GM19239 (cell line): ENCODE measurements around a stretch of chr20.

- RRBS, result no CpG with 5 or more reads among the region's 4 CpGs
These were observed 3.0 kb downstream of the SLC23A2 start for GRCh38 chr20:4998355-4998667.

DNA sequence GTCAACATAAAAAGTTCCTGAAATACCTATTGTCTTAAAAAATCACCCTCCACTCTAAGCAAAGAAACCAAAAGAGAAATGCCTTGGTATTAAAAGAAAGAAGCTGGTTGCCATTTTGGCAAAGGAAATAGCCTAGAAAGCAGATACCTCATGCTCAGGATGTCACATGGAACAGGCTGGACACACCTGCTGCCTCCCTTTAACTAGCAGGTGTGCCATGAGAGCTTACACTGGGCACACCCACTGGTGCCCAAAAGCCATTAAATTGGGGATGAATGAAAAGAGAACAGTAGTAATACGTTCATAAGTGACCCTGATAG is 1.5 kb downstream of the SLC23A2 start:
- RRBS, result no CpG with 5 or more reads among the region's 1 CpG

- RRBS, result no CpG with 5 or more reads among the region's 14 CpGs
These were observed 39.8 kb downstream of the TMEM230 start for GRCh38 chr20:5072646-5073890.

GRCh38 chr20:5100537-5101035 is 12.3 kb downstream of the TMEM230 start:
- RRBS, result no CpG with 5 or more reads among the region's 8 CpGs

GRCh38 chr20:5170938-5171867 is 44.4 kb downstream of the CDS2 start:
- RRBS, result no CpG with 5 or more reads among the region's 19 CpGs

- RRBS, result no CpG with 5 or more reads among the region's 3 CpGs
These were observed 75.7 kb downstream of the CDS2 start for GRCh38 chr20:5202485-5202892.

DNA sequence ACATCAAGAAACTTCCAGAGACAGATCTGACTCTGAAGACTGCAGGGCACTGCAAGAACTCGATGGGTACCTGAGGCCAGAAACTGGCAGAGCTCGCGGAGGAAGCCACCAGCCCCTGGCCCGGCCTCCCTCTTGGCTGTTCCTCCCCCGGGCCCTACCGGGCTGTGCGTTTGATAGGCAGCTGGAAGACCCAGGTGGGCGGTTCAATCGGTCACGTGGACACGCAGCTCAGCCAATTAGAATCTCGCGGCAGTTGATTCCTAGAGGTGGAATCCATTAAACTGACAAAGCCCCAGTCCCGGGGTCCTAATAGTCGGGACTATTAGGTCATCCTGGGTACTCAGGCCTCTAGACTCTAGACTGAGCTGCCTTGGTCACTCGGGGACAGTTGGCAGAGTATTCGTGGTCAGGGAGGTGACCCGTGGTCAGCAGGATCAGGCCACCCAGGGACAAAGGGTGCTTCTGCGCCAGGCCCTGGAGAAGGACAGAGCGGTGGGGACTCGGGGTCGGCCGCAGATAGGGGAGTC is 139.8 kb downstream of the GPCPD1 start:
- RRBS, result no CpG with 5 or more reads among the region's 23 CpGs

- RRBS, result no CpG with 5 or more reads among the region's 4 CpGs
These were observed 80.9 kb downstream of the GPCPD1 start for GRCh38 chr20:5529947-5530218.

GRCh38 chr20:5543309-5543840 is 67.4 kb downstream of the GPCPD1 start:
- RRBS, result no CpG with 5 or more reads among the region's 1 CpG

DNA sequence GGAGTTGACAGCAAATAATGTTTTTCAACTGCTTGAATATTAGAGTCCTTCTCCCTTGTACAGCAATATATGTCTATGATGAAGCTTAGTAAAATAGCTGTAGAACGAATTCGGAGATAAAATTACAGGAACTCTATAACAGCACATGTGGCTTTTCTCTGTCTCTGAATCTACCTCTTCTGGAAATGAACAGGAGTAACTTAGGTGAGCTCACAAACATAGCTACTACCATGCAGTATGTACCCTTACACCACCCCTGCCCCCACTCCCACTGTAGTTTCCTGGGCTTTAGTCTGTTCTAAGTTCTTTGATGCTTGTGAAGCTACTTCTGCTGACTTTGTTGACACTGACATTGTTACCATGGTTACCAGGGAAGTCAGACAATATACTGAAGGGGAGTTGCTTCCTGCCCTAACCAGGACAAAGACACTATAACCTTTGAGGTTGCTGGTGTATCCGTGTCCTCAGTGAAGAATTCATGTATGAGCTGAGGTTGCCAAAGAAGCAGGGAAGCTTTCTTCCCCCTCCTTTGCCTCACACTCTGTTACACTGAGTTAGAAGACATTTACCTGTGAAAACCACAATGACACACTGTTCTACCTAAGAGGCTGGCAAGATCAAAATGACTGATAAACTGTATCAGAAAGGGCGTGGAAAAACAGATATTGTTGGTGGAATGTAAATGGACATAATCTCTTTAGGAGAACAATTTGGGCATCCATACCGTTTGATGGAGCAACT is 35.6 kb upstream of the SHLD1 start:
- RRBS, result no CpG with 5 or more reads among the region's 5 CpGs

DNA sequence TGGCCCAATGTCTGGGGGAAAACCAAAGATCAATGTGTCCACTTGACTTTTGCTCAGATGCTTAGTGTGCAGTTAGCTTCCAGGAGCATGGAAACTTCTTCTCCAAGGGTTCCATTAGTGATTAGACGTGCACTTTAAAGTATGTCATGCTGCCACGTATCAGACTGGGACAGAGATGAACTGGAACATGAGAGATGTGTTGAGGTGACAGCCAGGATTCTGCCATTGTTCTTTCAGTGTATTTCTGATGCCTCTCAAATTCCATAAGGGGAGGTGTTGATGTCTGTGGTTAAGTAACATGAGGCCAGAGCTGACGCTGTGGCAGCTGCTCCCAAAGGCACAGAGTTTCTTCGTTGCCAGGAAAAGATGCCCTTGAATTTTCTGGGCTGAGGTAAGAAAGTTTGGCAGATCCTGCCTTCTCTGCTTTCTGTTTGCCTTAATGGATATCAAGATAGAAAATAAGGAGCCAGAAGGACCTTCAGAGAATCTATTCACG is 24.5 kb upstream of the CHGB start:
- RRBS, result no CpG with 5 or more reads among the region's 5 CpGs

DNA sequence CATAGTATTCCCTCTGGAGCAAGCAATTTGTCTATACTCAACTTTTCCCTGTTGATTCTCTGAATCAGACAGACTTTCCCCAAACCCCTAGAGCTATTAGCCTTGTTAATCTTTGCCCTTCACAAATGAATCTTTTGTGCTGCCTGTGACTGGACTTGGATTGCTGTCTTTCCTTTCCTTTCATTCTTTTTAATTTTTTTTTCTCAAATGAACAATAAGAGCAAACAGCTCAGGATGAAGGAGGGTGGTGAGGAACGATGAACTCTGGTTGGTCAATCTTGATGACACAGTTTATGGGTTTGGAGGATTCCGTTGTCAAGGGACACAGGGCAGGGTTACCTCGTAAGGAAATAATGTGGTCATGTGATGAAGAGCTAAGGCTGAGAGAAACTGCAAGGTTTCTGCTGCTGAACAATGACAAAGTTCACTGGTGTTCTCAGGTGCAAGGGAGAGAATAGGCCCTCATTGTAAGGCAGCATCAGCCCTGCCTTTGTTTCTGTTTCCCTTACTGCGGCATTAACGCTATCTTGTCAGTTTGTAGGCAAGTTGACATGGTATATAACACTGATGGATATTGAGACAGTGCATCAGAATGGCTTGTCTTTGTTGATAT is 274.9 kb upstream of the BMP2 start:
- RRBS, result no CpG with 5 or more reads among the region's 5 CpGs

- RRBS, result no CpG with 5 or more reads among the region's 5 CpGs
These were observed 110.4 kb upstream of the BMP2 start for GRCh38 chr20:6656944-6657550.

- RRBS, result no CpG with 5 or more reads among the region's 6 CpGs
These were observed 420.9 kb upstream of the PLCB4 start for GRCh38 chr20:8647768-8648517.

DNA sequence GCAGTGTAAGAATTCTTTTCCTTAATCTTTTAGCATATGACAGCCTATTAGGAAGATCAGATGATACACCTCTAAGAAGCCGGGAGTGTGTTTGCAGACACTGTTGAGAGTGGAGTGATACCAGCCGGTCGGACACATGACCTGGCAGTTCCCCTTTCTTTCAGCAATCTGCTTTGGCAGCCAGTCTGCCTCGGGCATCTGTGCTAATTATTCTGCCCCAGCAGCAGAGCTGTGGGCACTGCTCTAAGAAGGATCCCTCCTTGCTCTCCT is 50.9 kb downstream of the PLCB4 start:
- RRBS, result no CpG with 5 or more reads among the region's 4 CpGs

- RRBS, result no CpG with 5 or more reads among the region's 2 CpGs
These were observed 152.0 kb downstream of the PLCB4 start for GRCh38 chr20:9220966-9221235.

- RRBS, result no CpG with 5 or more reads among the region's 21 CpGs
These were observed 889 bp downstream of the MKKS start for GRCh38 chr20:10433134-10433532.

GRCh38 chr20:10453640-10453880 is 18.5 kb downstream of the SLX4IP start:
- RRBS, result no CpG with 5 or more reads among the region's 2 CpGs

GRCh38 chr20:10637628-10637948 is 36.2 kb downstream of the JAG1 start:
- RRBS, result no CpG with 5 or more reads among the region's 5 CpGs

GRCh38 chr20:11686722-11687560 is 230.8 kb upstream of the BTBD3 start:
- RRBS, result 29% methylated on average over 10 of the region's 43 CpGs